Renal cortical epithelial cell (primary cell): ENCODE results near the gene HS3ST3B1.

DNA sequence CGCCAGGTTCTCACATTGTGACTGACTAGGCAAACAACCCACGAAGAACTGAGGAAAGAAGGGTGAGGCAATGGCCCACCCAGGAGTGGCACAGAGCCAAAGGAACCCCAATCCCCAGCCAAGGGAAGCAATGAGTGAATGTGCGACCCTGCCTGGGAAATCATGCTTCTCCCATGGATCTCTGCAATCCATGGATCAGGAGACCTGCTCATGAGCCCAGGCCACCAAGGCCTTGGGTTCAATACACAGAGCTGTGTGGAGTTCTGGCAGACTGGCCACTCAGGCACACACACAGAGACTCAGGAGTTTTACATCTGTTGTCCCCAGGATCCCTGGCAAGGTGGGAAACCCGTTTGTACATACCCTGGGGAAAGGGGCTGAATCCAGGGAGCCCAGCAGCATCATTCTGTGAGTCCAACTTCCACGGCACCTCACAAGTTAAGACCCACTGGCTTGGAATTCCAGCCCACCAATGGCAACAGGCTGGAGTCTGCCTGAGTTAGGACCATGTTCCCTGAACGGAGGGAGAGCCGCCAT, 129.6 kb downstream of the MAP2K4 start:
- RRBS: no CpG with 5 or more reads among the region's 7 CpGs

GRCh38 chr17:12406590-12407082, 259.1 kb upstream of the MYOCD start:
- RRBS: no CpG with 5 or more reads among the region's 3 CpGs

- RRBS: no CpG with 5 or more reads among the region's 5 CpGs
Observed at GRCh38 chr17:12620193-12620633, 45.5 kb upstream of the MYOCD start.

- RRBS: no CpG with 5 or more reads among the region's 18 CpGs
Observed at GRCh38 chr17:12627077-12627865, 38.4 kb upstream of the MYOCD start.

- RRBS: 7% methylated on average over 23 of the region's 47 CpGs
Observed at GRCh38 chr17:12973493-12974339, 44.1 kb downstream of the ELAC2 start.

DNA sequence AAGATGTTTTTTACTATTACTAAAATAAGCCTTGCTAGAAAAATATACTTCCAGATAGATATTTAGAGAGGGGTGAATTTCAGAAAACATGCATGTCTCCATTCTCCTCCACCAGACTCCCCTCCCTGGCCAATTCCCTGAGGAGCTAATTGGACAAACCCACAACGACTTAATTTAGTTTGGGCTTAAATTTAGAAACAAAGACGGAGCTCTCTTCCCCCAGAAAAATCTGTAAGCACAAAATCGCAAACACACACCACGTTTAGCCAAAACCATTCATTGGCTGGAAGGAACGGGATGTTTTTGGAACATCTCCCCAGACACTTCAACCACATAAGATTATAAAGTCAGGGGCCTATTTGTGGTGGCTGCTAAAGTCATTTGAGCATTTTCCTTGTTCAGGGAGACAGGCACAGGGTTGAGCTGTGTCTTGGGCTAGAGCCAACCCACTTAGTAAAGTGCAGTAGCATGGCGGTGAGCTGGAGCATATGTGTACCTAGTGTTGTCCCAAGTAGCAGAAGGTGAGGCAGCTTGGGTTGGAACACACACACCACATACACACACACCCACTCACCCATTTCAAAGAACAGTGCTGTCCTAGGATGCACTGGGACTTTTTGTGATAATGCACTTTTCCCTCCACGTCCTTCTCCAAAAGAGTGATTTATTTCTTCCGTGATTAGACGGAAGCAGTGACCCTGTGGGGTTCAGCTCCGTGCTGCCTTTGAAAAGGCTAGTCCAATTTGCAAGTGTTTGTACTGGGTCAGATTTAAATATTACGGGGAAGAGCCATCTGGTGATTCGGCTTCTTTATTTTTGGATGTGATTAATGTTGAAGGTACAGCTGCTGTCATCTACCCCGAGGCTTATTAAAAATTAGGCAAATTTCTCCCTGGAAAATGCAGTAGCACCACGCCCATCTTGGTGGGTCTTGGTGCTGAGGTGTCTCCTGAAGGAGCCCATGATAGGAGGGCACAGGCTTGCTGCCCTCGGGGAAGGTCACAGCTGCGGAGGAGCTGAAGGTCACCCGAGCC, 32.2 kb downstream of the ELAC2 start:
- RRBS: no CpG with 5 or more reads among the region's 17 CpGs

DNA sequence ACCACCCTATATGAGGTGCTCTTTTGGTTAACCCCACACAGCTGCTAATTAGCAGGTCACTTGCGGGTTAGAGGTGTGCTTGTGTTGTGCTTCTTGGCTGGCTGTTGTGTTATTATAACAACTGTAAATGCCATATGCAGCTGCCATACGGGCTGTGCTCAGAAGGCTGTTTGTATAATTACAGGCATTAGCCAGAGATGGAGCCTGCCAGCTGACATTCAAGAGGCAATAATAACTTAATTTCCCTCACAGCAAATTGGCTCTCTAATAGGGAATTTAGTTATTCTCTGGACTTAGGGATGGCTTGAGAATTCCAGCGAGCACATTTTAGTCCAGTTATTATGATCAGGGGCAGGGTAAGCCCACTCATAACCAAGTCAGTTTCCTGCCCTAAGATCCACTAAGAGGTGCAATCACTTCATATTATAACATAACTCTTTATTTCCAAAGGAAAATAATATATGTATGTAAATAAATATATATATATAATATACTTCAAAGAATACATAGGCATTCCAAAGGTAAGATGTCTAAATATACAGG, 205.3 kb upstream of the ELAC2 start:
- RRBS: no CpG with 5 or more reads among the region's 3 CpGs

DNA sequence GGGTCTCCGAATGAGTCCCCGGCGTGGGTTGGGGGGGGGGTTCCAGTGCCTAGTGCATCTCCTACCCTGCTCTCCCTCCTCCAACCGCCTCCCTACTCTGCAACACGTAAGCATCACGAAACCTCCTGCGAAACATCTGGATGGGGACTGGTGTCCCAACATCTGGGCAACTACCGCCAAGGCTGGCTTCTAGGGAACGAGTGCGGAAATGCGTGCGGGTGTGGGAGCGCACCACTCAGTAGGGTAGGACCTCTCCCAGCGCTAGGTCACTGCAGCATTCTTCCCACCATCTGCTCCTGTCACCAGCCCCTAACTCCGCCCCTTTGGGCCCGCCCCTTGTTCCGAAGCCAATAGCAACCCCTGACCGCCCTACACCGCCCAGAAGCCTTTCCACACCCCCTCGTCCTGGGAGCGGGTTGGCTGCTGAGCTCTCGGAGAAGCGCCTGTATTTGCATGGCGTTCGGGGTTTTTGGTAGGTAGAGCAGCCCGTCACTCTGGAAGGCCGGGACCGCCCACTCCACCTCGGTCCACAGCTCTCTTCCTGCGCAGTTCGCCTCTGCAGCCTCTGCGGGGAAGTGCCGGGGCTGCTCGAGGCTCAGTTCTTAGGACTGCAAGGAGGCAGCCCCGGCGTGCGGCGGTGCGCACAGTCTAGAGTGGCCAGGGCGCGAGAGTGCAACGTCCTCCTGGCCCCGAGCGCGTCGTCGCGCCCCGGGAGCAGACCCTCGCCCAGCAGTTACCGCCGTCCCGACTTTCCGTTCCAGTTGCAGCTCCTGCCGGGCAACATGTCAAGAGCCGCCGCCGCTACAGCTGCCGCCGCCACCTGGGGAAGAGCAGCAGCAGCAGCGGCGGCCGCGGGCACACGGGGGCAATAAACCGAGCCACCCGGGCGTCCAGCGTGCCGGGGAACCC, at the start of gene HS3ST3B1:
Gene HS3ST3B1 (plus strand): TSS at position 546 of the 909 bp plus-strand sequence.
- RRBS: 1% methylated on average over 26 of the region's 70 CpGs

- RRBS: 3% methylated on average over 22 of the region's 43 CpGs
Observed at GRCh38 chr17:14301445-14301792, 538 bp downstream of the HS3ST3B1 start.

DNA sequence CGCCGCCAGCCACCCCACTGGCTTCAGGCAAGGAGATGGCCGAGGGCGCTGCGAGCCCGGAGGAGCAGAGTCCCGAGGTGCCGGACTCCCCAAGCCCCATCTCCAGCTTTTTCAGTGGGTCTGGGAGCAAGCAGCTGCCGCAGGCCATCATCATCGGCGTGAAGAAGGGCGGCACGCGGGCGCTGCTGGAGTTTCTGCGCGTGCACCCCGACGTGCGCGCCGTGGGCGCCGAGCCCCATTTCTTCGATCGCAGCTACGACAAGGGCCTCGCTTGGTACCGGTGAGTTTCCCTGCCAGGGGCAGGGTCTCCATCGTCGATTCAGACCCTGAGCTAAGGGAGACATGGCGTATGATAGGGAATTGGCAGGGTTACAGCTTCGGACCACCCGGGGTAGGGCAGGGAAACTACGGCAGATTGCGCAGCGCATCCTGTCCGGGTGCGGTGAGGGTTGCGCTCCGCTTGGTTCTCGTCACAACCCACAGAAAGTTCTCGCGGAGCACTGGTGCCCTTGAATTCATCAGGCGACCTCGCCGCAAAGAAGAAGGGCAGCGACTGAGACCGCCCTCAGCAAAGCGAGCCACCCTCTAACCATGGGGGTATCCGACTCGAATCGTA, 1.0 kb downstream of the HS3ST3B1 start:
- RRBS: 1% methylated on average over 13 of the region's 53 CpGs

GRCh38 chr17:14329860-14331070, 29.4 kb downstream of the HS3ST3B1 start:
- RRBS: no CpG with 5 or more reads among the region's 15 CpGs

DNA sequence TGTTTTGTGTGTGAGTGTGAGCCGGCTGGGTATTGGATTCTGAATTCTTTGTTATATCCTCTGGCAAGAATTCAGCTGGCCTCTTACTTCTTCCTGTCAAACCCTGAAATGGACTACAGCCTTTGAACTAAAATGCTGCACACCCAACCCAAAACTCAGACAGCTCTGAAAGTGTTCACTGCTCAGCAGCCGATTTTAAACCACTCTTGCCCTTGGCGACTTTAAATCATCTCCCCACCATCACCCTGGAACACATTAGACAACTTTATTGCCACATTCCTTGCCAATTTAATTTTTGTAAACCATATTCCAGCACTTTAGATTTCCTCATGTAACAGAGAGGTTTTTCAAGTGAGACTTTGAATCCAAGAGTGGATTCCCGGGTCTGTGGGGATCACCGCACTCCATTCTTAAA, 461.1 kb downstream of the PMP22 start:
- RRBS: no CpG with 5 or more reads among the region's 5 CpGs

DNA sequence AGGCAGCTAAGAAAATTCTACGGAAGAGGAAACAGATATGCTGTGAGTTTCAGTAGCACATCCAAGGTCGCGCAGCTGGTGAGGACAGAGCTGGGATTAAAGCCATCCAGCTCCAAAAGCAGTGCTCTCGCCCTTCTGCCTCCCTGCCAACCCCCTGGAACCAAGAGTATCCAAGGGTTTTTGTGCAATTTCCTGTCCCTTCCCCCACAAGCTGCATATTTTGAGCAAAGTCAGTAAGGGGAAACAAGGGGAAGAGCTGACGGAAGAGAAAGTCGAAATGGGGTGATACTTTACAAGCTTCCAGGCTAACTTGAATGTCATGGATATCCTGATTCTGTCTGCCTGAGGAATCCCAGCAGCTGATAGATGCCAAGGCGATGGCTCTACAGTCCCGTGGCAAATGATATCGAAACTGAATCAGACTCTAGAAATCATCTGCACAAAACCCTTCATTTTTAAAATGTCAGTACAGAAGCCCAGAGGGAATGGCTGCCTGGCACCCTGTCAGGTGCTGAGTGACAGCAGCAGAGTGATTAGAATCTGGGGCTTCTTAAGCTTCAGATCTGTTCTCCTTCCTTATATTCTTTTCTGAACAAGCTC, 42.8 kb upstream of the TEKT3 start:
- RRBS: no CpG with 5 or more reads among the region's 9 CpGs

- RRBS: no CpG with 5 or more reads among the region's 23 CpGs
Observed at GRCh38 chr17:15456865-15458014, 10.2 kb downstream of the CDRT4 start.

- RRBS: no CpG with 5 or more reads among the region's 10 CpGs
Observed at GRCh38 chr17:15492309-15492981, 25.0 kb upstream of the CDRT4 start.

- RRBS: no CpG with 5 or more reads among the region's 6 CpGs
Observed at GRCh38 chr17:15655024-15655663, 29.0 kb downstream of the TRIM16 start.

DNA sequence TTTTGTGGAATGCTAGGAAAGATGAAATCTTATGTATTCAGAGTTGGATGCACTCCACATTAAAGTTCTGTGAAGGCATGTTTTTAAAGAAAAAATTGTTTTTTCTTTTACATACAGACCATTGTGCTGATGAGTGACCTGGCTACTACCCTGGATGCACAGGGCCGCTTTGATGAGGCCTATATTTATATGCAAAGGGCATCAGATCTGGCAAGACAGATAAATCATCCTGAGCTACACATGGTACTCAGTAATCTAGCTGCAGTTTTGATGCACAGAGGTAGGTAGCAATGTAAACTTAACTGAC, 26.8 kb downstream of the TTC19 start:
- RRBS: no CpG with 5 or more reads among the region's 1 CpG

- RRBS: no CpG with 5 or more reads among the region's 4 CpGs
Observed at GRCh38 chr17:16058313-16058701, 58.7 kb downstream of the TTC19 start.

GRCh38 chr17:16072026-16072346, 72.4 kb downstream of the TTC19 start:
- RRBS: no CpG with 5 or more reads among the region's 1 CpG

GRCh38 chr17:16138836-16139443, 76.4 kb downstream of the NCOR1 start:
- RRBS: no CpG with 5 or more reads among the region's 3 CpGs